ENCODE measurements around a stretch of chr2.

DNA sequence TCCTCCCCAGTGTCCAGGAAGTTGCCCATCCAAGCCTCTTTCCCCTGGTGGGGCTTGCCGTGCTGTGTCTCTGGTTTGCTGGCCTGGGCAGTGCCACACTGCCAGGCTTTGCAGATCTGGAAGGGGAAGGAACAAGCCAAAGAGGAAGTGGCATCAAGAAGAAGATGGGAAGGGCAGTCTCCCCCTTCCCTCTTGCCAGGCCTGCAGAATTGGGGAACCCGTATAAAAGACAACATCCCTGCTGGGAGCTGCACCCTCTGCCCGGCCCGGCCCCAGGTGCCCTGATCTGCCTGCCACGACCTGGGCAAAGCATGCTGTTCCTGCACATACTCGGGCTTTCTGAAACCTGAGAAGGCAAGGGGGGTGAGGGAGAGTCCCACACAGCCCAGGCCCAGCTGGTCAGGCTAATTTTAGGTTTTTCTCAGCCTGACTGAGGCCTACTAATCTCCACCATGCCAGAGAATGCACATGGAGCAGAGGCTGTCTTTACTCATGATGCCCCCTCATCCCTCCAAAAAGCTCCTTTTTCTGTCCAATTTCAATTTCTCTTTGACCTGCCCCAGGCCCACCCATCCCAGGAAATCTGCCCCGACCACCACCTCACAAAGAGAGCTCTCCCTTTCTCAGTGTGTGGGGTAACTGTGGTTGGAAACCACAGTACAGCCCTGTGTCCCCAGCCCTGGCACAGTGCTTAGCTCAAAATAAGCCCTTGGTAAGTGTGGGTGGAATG is 44.0 kb upstream of the CAB39 start:
- PRO-cap: bidirectional peak, plus-strand start at position 206 of the sequence, minus-strand start at position 80 of the sequence

GRCh38 chr2:230793711-230794523 is 70.8 kb upstream of the ITM2C start:
- PRO-cap: bidirectional peak, plus-strand start at chr2:230794227, minus-strand start at chr2:230794131

DNA sequence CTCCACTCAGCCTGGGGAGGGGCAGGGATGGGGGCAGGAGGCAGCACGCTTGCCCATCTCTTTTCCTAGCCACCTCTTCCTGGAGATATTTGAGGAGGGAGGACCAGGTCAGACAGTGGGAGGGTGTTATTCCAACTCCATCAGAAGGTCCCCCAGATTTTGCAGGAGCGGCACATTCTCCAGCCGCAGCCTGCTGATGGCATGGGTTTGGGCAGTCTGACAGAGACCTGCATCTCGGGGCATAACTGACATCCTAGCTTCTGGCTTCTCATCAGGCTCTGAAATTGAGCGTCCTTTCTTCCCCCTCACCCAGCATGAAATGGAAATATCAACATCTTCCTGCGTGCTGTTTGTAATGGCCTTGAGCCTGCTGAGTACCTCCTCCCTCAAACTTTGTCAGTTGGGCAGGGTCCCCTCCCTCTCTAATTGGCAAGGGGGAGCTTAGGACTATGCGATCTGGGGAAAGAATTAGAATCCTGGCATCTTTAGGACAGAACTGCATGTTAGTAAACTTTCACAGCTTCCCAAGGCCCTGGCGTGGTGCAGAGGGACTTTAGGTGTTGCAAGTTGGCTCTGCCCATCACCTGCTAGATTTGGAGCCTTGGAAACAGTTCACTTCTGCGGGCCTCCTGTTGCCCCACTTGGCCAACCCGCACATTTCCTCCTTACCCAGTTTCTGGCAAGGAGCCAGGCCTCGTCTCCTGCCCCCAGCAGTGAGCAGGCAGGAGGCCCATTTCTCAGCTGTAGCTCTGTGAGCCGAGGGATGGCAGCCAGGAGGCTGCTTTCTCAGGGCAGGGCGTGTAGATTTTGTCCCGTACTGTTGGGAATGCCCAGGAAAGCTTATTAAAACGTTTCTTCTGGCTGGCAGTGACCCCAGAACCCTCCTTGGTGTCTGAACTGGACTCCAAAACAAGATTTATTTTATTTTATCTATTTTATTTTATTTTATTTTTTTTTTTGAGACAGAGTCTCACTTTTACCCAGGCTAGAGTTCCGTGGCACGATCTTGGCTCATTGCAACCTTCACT is 2.3 kb downstream of the ITM2C start:
- PRO-cap: unidirectional peak, plus-strand start at position 763 of the sequence

DNA sequence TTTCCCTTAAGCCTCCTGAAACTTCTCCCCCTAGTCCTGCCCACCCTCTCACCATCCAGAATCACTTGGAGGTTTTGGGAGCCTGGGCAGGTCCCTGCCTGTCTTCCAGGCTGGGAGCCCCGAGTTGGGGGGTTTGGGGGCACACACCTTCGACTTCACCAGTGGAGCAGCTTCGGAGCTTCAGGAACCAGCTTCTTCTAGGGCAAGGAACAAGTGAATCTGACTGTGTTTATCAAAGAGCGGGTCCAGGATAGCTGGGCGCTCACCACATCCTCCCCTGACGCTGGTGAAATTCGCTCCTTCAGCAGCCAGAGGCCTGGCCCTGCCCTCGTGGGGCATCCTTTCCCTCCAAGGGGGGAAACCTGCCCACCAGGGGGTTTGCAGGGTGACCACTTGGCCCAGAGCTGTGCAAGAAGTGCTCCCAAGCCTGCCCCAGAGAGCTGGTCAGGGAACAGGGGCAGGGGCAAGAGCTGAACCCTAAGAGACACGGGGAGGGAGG is 2.5 kb upstream of the GPR55 start:
- PRO-cap: no peak

DNA sequence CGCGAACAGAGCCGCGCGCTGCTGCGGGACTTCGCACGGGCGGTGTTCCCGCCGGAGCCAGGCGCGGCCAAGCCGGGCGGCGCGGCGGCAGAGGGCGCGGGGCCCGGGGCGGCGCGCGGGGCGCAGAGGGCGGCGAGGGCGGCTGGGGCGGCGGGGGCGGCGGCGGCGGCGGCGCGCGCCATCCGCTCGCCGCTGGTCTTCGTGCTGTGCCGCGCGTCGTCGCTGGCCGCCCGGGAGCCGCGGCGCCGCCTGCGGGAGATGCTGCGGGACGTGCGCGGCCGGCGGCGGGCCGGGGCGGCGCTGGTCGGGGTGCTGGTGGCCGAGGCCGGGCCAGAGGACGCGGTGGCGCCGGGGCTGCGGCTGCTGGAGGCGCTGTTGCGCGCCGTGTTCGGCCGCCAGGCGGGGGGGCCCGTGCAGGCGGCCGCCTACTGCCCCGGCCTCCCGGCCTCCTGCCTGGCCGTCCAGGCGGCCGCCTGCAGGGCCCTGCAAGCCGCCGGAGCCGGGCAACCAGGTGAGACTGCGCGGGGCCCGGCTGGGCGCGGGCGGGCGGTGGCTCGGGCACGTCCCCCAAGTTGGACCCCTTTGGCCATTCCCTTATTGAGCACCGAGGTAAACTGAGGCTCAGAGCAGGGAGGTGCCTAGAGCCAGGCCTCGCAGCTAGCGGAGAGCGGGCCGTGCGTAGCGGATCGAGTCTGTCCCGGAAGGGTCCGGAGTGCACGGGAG is 527 bp downstream of the C2orf72 start:
- PRO-cap: no peak

DNA sequence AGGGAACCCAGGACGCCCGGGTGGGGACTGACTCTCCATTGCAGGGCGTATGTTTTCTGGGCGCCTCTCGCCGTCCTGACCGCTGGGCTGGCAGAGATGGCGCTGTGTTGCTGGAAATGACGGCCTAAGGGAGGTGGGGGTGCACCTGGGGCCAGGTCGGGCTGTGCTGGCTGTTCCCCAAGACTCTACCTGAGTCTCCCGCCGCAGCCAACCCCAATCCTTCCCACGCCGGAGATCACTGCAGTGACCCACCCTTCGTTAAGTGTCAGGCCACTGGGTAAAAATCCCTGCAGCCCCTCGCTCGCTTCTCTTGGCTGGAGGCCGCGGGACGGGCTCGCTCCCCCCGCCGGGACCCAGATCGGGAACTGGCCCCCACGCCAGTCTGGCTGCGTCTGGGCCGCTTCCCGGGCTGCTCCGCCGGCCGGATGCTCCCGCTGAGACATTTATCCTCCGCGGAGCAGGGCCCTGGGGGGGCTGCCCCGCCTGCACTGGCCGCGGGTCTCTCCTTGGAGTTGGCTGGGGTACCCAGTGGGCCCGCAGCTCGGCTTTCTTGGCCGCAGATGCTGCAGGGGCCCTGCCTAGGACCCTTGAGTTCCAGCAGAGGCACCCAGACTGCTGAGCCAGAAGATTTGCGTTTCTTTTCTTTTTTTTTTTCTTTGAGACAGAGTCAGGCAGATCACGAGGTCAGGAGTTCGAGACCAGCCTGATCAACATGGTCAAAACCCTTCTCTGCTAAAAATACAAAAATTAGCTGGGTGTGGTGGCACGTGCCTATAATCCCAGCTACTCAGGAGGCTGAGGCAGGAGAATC is 7.7 kb upstream of the ARMC9 start:
- PRO-cap: bidirectional peak, plus-strand start at position 385 of the sequence, minus-strand start at position 89 of the sequence

DNA sequence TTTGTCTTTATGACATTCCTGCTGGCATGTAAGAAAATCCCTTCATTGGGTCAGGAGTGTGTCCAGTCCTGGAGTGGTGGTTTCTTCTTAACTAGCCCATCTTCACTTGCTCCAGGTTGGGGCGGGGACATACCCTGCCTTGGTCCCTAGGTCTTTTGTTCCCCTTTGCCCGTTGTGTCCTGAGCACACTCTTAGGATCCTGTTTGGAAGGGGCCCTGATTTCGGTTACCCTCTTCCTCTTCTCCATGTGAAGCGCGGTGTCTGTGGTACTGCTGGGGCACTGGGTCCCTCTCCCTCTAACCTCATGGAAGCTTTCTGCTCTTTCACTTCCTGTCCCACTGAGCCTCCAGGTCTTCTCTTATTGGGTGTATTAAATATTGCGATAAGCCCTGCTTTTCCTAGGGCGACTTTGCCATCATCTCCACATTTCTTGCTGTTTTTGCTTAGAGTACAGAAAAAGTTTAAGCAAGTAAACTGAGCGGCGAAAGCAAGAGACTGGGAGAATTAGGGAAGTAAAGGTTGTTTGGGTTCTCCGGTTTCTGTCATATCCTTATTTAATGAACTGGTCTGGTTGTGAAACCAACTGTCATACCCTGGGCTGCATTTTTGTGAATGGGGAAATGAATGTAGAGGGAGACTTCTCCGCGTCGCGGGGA is 73.9 kb upstream of the B3GNT7 start:
- PRO-cap: no peak

DNA sequence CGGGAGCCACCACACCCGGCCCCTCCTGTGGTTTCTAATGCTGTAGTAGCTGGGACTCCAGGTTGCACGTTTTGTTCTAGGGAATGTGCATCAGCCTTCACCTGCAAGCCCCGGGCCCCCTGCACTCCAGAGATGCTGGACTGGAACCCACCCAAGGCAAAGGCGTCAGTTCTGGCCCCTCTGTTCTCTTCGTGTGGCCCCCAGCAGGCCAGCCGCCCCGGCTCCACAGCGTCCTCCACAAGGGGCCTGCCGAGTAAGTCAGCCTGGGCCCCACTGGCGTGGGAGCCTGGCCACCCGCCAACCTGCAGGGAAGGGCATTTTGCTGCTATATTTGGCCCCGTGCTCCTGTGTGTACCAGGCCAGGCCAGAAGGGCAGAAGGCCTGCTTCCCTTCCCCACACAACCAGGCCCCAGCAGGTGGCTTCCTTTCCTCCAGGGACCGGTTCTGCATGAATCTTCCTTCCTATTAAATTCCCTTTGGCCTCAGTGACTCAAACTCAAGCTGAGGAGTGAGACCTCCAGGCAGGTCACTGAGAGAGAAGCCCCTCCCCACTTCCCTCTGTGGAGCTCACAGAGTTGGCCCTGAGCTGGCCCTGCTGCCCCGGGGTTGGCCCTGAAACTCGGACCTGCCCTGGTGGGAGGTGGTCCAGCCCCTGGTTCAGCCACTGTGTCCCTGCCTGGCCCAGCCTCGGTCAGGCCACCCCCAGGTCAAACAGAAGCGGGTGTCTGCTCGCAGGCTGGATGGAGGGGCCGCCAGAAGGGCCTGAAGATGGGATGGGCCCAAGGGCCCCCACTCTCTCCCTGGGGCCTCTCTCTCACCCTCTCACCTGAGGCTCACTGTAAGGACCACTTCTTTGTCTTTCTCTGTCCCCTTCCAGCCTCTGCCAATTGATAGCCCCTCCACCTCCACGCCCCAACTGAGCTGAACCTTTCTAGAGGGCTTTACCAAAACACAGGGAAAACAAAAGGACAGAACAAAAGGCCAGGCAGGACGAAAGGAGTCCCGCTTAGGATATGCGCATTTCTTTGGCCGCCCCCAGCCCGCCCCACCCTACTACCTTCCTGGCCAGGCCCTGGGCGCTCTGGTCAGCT is 25.3 kb upstream of the B3GNT7 start:
- PRO-cap: no peak

- PRO-cap: no peak
Measured at GRCh38 chr2:231387909-231389059, 7.2 kb upstream of the B3GNT7 start.

GRCh38 chr2:231399404-231399832 is 3.9 kb downstream of the B3GNT7 start:
- PRO-cap: no peak

DNA sequence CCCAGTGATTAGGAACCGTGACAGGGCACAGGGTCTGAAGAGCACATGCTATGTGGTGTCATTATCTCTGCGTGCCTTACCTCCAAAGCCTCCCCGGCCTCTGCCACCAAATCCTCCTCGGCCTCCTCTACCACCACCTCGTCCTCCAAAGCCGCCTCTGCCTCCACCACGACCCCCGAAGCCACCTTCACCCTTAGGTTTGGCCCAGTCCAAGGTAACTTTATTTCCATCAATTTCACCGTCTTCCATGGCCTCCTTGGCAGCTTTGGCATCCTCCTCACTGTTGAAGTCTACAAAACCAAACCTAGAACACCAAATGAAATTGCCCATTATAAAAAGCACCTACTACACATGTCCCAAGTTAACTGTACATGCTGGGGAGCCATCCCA is 9.0 kb downstream of the NCL start:
- PRO-cap: no peak

GRCh38 chr2:231545441-231546212 is 15.4 kb upstream of the NMUR1 start:
- PRO-cap: no peak

DNA sequence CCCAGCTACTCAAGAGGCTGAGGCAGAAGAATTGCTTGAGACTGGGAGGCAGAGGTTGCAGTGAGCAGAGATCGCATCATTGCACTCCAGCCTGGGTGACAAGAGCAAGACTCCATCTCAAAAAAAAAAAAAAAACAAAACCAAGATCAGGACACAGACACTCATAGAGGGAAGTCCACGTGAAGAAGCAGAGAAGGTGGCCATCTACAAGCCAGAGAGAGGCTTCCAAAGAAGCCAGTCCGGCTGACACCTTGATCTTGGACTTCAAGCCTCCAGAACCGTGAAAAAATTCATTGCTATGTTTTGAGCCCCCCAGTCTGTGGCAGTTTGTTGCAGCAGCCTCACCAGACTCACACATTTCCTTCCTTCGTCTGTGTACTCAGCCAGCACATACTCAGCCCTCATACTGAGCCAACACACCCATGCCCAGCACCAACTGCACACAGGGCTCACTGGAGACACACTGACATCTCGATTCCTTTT is 23.9 kb upstream of the NMUR1 start:
- PRO-cap: no peak

DNA sequence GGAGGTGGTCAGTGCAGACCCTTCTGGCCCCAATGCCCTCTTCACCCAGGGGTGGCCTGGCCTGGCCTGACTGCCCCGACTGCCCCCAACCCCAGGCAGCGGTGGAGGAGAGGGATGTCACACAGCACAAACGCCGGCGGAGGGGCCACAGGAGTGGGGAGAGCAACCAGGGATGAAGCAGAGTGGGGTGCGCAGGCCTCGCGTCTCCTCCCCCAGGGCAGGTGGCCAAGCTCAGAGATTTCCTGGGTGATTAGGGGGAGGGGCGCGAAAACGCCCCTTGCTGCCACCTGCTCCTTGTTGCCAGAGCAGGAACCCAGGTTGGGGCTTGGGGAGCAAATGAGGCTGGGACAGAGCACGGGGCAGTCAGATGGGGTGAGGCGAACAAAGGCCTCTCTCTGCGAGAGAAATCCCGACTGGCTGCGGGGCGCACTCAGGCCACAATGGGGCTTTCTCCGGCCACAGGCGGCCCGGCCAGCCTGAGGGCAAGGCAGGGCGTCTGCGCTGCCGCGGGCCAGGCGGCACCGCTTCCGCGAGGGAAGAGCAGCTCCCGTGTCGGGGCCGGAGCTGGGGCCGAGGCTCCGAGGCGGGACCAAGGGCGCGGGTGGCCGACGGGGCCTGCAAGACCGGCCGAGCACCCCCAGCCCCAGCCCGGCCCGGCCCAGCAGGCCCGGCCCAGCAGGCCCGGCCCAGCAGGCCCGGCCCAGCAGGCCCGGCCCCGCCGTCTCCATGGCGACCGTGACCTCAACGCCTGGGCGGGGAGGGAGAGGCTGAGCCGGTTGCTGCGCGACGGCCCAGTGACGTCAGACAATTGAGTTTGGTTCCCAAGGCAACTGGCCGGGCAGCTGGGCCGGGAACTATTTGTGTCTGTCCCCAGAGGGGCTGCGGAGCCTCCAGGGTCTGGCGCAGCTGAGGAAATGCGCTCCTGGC is 11.6 kb downstream of the TEX44 start:
- PRO-cap: bidirectional peak, plus-strand start at position 308 of the sequence, minus-strand start at position 155 of the sequence; bidirectional peak, plus-strand start at position 479 of the sequence, minus-strand start at position 338 of the sequence; bidirectional peak, plus-strand start at position 873 of the sequence, minus-strand start at position 637 of the sequence

DNA sequence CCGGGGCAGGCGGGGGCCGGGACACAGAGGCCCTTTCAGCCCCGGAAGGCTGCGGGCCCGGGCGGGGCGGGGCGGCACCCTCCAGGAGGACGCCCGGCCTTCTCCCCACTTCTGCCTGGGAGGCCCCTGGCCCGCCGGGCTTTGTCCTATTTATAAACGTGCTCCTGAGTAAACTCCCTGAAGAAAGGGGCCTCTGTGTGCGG is 12.2 kb downstream of the TEX44 start:
- PRO-cap: bidirectional peak, plus-strand start at position 180 of the sequence, minus-strand start at position 143 of the sequence

GRCh38 chr2:231642427-231643574 is 50.1 kb downstream of the TEX44 start:
- PRO-cap: bidirectional peak, plus-strand start at chr2:231642918, minus-strand start at chr2:231642700; bidirectional peak, plus-strand start at chr2:231643091, minus-strand start at chr2:231643027

GRCh38 chr2:231661519-231661778 is 46.9 kb upstream of the PTMA start:
- PRO-cap: no peak

DNA sequence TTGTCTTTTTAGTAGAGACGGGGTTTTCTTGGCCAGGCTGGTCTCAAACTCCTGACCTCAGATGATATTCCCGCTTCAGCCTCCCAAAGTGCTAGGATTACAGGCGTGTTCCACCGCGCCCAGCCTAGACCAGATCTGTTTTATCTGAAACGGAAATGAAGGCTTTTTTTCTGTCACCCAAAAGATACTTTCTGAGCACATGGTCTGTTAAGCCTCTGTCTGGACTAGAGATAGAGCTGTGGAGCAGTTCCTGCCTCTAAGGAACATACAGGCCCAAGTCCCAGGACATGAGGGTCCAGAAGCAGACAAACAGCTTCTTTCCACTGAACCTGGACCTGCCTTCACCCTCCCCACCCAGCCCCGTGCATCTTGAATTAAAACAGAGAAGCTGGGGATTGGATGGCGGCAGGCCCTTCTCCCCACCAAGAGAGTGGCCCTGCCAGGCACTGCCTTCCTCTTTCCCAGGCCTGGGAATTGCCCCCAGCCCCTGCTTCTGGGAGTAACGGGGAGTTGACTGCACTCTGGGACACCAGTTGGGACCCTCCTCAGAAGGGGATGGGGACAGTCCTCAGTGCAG is 43.5 kb upstream of the PTMA start:
- PRO-cap: no peak

GRCh38 chr2:232420535-232421725 is 14.3 kb downstream of the ALPG start:
- PRO-cap: no peak

GRCh38 chr2:232482916-232483424 is 4.7 kb downstream of the ECEL1 start:
- PRO-cap: unidirectional peak, plus-strand start at chr2:232483142